Skeletal muscle cell (primary cell): Measurements from ENCODE around the genes DNER and TRIP12.

DNA sequence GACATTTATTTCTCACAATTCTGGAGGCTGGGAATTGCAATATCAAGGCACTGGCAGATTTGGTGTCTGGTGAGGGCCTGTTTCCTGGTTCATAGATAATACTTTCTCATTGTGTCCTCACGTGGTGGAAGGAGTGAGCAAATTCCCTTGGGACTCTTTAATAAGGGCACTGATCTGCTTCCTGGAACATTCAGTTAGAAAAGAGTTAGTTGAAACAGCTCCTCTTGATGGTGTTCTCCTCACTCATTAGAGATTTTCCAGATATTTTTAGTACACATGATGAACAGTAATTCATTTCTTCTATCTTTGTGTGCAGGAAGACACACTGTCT is 22.4 kb downstream of the COL4A3 start:
- RRBS: no CpG with 5 or more reads among the region's 1 CpG

DNA sequence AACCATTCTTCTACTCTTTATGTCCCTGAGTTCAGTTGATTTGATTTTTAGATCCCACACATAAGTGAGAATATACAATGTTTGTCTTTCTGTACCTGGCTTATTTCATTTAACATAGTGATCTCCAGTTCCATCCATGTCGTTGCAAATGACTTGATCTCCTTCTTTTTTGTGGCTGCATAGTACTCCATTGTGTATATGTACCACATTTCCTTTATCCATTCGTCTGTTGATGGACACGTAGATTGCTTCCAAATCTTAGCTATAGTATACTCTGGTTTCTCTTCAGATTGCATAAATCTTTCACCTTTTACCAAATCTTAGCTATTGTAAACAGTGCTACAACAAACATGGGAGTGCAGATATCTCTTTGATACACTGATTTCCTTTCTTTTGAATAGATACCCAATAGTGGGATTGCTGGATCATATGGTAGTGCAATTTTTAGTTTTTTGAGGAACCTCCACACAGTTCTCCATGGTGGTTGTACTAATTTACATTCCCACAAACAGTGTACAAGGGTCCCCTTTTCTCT is 67.6 kb downstream of the COL4A3 start:
- RRBS: no CpG with 5 or more reads among the region's 3 CpGs

DNA sequence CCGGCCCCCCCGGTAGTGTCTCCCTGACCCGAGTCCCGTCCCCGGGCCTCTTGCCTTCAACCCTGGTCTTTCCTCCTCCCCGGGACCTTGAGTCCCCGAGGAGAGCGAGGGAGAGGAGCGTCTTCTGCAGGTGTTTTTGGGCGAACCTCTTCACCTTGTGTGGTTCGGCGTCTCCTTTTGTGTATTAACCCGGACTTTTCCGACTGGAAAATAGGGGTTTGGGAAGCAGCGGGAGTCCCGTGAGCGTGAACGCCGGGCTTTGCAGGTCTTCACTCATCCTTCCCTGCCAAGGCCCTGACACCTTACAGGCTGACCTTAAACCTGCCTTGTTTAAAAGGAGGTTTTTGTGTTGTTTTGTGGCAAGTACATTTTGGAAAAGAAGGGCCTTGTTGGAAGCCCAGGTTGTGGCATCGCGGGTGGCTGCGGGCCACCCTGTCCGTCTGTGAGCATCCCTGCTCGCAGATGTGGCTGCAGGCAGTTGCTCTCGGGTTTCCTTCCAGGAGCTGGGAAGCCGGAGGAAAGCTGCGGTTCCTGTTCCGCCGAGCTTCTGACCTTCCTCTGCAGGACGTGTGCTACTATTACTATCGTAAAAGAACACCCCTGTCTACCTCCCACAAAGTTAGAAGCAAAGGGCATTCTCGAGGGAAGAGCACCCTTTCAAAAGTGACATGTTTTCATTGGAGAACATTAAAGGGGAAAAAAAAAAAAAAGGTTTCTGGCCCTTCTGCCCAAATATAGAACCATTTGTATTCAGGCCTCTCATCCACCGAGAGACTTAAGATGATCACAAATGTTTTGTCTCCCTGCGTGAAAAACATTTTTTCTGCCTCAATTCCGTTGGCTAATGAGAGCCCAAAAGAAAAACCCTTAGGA is 716 bp downstream of the MFF start:
- RRBS: under 1% methylated on average over 8 of the region's 35 CpGs

DNA sequence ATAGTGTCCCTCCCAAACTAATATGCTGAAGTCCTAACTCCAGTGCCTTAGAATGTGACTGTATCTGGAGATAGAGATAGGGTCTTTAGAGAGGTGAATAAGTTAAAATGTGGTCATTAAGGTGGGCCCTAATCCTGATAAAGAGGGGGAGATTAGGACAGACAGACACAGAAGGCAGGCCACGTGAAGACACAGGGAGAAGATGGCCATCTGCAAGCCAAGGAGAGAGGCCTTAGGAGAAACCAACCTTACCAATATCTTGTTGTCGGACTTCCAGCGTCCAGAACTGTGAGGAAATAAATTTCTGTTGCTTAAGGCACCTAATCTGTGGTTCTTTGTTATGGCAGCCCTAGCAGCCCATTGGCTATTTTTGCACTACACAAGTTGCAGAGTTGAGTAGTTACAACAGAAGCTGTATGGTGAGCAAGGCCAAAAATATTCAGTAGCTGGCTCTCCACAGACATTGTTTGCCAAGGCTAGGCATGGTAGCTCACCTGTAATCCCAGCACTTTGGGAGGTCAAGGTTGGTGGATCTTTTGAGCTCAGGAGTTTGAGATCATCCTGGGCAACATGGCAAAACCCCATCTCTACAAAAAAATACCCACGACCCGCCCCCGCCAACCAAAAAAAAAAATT is 27.0 kb upstream of the SCYGR1 start:
- RRBS: no CpG with 5 or more reads among the region's 6 CpGs

DNA sequence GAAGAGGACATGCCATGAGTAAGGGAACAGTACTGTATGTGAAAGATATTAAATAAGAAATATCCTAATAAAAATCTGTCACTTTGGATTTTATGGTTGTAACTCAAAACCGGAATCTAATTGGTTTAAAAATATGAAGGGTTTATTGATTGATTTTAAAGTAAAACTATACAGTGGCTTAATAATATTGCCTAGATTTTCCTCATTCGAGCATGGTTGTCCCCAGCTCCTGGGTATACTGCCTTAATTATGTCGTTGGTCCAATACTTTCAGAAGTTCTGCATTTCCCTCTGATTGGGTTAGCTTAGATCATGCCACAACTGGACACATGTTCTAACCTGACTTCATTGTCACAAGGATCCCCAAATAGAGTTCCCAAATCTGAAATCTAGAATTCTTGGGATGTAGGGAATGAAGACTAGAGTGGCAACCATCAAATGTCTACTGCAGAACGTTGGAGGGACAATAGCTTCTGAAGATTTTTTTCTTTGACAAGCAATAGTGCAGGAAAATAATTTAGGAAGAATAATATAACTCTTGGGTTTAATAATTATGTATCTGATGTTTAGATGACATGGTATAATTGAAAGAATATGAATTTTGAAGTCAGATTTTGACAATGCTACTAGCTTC is 3.2 kb downstream of the AGFG1 start:
- RRBS: no CpG with 5 or more reads among the region's 4 CpGs

DNA sequence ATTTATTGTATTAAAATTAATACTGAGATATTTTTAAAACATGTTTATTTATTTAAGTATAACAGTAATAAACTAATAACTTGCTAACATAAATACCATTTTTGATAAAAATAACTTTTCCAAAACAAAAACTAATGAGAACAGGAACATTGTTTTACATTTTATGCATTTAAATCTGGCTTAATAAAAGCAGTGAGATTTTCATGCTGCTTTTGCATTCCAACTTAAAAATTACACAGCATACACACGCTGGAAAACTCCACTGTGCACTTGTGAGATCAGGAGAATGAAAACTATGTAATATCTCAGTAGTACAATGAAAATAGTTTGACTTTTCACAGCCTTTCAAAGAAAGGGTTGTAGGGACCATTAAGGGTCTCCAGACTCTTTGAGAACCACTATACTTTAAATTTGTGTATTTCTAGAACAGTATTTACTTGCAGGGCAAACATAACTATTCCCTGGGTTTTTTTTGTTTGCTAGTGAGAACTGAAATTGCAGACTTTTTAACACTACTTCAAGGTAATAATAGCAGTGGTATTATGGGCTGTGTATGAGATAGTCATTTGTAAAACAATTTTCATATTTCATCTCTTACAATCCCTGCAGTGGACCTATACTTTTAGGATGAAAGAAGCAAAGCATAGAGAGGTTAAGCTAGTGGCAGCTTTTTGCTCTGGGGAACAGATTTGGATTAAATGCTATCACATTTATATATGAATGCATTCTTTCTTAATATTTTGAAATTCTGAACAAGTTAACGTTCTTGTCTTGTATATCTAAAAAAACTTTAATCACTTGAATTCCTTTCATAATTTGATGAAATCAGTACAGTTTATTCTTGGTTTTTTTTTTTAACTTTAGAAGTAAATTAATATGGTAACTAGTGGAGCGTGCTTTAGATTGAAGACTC is 40.9 kb upstream of the SCYGR2 start:
- RRBS: no CpG with 5 or more reads among the region's 3 CpGs

- RRBS: no CpG with 5 or more reads among the region's 4 CpGs
Measured at GRCh38 chr2:227765831-227766222, 20.1 kb downstream of the SCYGR8 start.

DNA sequence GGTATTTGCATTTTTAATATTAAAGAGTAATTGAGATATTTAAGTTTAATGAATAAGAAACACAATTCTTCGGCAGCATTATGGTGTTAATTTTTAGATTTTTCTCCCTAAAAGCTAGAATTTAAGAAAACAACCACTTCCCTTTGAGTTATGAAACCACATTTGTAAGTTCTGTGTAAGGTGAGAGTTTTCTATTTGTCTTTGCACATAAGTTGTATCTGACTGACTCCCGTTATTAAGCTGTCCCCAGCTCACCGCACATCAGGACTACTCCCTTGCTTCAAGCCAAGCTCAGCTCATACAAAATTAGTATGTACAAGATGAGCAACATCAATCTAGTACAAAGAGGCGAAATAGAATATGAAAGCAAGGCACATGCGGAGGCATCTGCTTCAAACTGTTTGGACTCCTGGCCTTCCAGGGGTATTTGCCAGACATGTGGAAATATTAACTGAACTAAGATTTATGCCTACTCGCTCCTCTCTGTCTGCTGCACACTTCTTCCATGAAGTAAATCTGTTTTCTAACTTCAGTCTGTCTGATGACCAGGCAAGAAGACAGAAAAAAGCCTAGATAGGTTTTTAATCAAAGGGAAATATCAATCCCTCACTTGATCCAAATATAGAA is 499.9 kb downstream of the PID1 start:
- RRBS: no CpG with 5 or more reads among the region's 6 CpGs

DNA sequence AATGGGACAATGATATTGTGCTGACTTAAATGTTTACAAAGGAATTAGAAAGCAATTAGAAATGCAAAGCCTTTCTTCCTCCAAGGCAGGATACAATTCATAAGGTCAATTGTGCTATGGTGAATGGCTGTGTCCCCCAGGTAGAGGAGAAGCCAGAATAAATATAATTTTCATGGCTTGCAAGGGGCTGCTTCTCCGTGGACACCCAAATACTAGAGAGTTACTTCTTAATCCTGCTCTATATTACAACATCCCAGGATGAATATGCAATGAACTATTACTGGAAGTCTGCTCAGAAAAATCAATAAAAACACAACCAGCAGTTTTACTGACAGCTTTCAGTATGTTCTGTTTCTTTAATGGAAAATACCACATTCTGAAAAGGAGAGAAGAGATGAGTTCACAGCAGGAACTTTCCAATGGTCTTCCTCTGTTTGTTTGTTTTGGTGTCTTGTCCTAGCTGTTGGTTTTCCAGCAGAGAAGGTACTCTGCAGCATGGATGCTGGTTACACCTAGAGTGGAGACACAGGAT is 213.1 kb downstream of the PID1 start:
- RRBS: no CpG with 5 or more reads among the region's 1 CpG

DNA sequence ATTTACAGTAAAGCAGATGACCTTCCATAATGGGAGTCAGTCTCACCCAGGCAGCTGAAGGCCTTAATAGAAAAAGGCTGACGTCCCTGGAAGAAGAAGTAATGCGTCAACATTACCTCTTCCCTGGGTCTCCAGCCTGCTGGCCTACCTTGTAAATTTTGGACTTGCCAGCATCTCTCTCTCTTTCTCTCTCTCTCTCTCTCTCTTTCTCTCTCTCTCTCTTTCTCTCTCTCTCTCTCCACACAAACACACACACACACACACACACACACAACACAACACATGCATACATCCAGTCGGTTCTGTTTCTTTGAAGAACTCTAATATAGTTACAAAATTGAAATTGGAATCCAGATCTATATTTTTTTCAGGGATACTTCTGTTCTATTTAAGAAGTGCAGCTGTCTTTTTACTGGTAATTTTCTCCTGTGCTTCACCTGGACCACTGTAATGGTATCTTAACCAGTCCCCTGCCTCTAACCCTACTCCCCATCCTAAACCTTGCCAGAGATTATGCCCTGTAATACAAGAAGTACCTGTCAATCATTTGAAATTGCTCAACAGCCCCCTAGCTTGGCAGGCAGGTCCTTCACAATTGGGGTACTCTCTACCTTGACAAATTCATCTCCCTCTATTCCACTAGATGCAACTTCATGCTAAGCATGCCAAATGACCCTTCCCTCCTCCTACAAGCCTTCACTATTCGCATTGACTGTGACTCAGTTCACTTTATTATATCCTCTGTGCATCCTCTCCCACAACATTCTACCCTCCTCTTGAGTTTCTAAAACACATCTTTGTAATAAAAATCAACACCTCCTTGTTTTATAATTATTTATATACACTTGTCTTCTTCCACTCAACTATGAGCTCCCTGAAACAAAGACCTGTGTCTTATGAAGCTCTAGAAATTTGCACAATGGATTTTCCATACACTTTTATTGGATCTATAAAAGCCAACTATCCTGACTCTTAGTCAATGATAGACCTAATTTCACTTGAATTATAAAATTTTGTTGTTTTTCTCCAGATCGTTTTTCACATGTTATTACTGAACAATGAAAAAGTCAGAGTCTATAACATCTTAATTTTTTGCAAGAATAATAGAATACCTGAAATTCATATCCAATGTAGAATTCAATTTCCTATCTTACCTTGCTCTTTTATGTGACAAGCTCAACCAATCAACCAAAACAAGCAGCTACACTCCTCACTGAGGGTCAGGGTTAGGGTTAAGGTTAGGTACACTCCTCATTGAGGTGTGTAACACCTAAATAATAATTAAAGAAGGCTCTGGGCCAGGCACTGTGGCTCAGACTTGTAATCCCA is 156.7 kb downstream of the PID1 start:
- RRBS: no CpG with 5 or more reads among the region's 5 CpGs

- RRBS: no CpG with 5 or more reads among the region's 4 CpGs
Measured at GRCh38 chr2:229159937-229160333, 111.2 kb downstream of the PID1 start.

DNA sequence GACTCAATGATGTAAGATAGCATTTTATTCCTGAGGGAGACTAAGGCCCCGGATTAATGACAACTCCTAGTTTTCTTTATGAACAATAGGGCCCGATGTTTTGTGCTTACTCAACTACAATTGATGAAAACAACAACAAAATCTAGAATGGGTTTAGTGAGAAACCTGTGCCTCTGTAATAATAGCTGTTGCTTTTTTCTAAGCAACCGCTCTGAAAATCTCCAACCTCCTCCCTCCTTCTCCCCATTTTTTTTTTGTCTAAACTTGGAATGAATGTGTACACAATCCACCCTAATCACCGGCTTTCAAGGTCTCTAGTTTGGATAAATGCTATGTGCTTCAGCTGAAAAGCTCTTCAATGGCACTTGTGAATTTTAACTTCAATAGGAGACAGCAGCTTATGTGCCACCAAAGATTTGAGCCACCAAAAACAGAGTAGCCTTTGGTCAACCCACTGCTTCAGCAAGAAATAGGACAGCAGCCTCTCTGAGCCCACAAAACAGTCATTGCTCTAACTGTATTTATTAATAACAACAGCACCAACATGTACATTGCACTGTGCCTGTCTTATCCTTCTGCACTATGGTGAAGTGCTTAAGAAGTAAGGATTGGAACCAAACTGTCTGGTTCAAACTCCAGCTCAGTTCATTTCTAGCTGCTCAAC is 4.9 kb downstream of the PID1 start:
- RRBS: no CpG with 5 or more reads among the region's 4 CpGs

- RRBS: 2% methylated on average over 1 of the region's 15 CpGs
Measured at GRCh38 chr2:229270449-229271057, 534 bp downstream of the PID1 start.

DNA sequence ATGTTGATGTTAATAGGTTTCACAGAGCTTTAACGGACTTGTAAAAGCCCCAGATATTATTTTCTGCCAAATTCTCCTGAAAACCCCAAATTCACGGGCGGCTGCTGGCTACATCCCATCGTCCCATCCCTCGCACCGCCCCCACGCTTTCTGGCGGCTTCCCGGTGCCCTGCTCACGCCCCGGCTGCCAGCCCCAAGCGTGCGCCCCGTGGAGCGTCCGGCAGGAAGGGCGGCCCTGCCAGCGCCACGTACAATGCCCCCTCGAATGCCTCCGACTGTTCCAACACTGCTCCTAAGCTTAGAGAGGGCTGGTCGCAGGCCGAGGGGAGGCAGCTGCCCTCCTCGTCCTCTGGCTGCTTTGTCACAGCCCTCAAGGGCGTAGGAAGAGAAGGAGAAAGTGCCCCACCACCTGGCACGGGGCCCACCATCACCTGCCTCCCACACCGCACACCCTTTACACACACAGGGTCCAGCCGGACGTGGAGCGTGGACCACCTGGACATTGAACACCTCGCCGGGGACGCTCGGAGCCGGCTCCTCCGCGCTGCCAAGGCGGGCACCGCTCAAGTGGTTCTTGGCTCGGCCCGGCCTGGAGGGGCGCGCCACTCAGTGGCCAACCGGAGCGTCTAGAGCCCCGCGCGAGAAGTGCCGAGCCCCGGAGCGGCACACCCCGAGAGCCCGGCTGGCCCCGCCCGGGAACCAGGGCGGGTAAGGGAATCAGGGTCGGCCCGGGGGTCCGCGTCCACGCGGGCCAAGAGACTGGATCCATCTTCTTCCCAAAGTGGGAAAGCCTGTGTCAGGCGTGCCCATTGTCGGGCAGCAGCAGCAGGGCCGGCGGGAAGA is 881 bp downstream of the DNER start:
- RRBS: 3% methylated on average over 26 of the region's 66 CpGs

- RRBS: 1% methylated on average over 41 of the region's 87 CpGs
Measured at GRCh38 chr2:229714096-229714839, at the start of gene DNER. Gene DNER, minus strand, starts transcription at chr2:229714555.

DNA sequence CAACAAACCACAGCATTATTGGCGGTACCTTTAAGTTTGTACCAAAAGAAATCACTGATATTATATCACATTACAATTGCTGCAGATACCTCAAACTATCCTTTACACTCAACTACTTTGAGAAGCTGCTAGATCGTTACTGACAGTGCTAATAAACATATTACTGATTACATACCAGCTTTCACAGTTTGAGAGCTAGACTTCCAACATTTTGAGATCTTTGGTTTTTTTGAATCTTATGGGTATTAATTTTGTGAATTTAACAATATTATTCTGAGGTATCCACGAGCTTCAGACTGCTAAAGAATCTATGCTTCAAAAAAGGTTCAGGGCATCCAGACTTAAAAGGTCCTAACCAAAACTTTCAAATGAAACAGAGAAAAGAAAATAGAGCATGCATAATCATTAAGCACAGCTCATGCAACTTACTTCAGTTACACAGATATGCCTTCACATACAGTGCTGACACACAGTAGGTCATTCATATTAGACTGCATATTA is 19.3 kb downstream of the TRIP12 start:
- RRBS: no CpG with 5 or more reads among the region's 3 CpGs

GRCh38 chr2:229921554-229922346 is at the start of gene TRIP12:
Gene TRIP12, minus strand, starts transcription at chr2:229922009.
- RRBS: 1% methylated on average over 55 of the region's 79 CpGs

DNA sequence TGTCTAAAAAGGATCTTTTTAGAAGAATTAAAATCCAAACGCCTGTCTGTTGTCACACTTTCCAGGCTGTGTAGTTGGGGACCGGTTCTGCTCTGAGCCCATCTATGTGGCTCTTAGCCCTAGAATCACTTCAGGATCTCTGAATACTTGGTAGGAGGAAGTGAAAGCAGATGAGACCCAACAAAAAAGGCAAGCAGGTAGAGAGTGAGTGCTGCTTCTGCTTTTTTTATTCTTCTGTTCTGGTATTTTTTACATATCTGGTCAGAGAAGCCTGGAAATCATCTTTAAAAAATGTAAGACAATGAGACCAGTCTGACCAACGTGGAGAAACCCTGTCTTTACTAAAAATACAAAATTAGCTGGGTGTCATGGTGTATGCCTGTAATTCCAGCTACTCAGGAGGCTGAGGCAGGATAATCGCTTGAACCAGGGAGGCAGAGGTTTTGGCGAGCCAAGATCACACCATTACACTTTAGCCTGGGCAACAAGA is 767 bp downstream of the SP140 start:
- RRBS: no CpG with 5 or more reads among the region's 5 CpGs

DNA sequence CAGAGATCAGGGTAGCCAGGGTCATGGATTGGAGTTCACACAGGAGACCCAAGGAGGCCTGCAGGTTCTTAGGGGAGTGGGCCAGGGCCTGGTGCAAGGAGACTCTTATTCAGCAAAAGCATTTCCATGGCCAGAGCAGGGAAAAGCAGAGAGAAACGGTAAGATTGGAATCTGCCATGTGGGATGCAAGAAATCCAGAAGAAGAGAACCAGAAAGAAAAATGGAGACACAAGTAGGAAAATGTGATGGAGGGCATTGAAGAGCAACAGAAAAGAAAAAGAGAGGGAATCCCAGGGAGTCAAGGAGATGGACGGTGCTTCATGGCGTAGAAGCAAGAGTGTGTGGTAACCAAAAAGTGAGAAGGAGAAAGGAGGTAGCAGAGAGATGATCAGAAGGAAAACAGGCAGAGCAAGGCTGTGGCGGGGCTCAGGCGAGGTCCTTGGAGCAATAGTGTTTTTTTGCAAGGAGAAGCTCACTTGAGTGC is 18.9 kb downstream of the SP140 start:
- RRBS: no CpG with 5 or more reads among the region's 5 CpGs